K562 (cell line): ENCODE results near the genes CRACD, PAICS and IGFBP7.

DNA sequence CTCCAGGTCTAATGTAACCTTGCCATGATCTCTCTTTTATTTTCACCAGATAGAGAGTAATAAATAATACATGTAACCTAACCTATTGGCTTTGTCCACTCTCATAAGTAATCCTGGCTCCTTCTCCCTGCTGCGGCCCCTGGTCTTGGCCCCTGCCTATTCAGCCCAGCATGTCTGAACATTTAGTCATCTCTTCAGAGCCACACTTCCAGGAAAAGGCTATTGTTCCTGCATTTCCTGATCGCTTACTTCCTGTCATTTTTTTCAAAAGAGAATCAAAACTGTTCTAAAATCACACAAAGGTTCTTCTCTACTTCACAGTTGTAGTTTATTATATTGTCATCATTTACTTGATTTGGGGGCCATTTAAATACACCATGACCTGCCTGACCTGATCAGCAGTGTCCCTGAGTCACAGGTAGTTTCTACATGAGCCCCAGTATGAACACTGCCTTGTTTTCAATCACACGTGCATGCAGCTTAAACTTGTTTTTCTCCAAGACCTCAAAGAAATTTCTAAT, 47.3 kb upstream of the KDR start:
- RAMPAGE, long total RNA: no peak
- RRBS: no CpG with 5 or more reads among the region's 3 CpGs
PRO-cap:
- standard: no peak
- CoPRO, capped RNA only, 2 experiments: no peak in any of the 2 experiments
- CoPRO, capped and uncapped RNA, 2 experiments: no peak in any of the 2 experiments
- CoPRO, uncapped RNA only, 2 experiments: no peak in any of the 2 experiments
CAGE:
- cytosol, long polyA plus RNA: no peak
- long polyA plus RNA: no peak
- nucleolus, long total RNA: no peak
- nucleus, long polyA plus RNA: no peak

DNA sequence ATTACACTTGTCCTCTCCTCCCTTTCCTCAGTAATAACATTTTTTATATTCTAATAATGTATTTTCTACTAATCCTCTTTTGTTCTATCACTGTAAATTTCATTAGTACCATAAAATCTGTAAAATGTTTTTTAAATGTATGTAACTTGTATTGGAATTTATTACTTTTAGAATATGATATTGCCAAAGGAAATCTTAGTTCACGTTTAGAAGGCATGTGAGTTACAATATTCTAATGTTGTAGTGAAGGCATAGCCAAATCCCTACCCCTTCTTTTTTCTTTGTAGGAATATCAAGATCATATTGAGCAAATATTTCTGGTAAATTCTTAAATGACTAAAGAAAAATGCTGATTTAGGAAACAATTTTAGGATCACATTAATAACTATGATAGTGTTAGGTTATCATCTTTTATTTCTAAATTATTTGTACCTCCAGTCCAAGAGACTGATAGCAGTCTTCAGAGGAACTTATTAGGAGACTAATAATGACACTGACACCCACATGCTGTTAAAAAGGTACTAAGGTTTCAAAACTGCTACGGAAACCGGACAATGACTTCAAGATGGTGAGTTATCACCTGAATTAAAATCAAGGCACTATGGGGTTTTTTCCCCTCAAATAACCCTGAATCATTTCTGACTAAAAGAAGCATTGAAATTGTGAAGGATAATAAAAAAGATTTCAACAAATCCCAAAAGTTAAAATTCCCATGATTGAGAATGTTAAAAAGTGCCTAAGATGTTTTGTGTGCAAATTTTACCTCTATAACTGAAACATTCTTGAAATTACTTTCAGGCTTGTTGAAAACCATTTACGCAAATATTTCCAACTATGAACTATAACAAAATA, 38.1 kb downstream of the TMEM165 start:
- RAMPAGE, long total RNA: no peak
- RRBS: no CpG with 5 or more reads among the region's 4 CpGs
PRO-cap:
- standard: no peak
- CoPRO, capped RNA only, 2 experiments: no peak in any of the 2 experiments
- CoPRO, capped and uncapped RNA, 2 experiments: no peak in any of the 2 experiments
- CoPRO, uncapped RNA only, 2 experiments: peak in 1 of 2 experiments; most common plus-strand start position 425 of the sequence (in 1); most common minus-strand start position 126 of the sequence (in 1)
CAGE:
- cytosol, long polyA plus RNA: no peak
- long polyA plus RNA: no peak
- nucleolus, long total RNA: no peak
- nucleus, long polyA plus RNA: no peak

DNA sequence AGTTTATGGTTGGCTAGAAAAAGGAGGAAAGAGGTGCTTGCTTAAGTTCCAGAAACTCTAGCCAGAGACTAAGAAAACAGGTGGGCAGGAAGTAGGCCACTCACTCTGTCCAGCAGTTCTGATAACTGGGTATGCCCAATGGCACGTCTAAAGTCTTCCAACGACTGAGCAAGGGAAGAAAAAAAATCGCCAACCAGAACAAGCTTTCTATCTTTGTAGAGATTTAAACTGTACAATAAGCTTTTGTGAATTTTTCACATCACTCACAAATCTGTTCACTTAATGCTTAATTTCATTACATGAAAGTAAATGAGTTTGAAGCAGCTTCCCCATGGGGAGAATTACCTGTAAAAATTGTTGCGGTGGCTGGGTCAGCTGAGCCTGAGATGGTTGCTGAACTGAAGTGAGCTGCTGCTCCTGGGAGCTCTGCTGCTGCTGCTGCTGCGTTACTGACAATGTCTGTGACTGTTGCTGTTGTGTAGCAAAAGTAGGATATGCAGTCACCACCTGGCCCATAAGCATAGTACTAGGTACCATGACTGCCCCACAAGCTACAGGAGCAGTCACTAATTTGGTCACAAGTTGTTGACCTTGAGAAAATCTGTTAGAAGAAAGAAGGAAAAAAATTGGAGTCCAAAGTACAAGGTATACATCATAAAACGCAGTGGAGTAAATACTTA, 42.3 kb downstream of the TMEM165 start:
- RAMPAGE, long total RNA: no peak
- RRBS: no CpG with 5 or more reads among the region's 6 CpGs
PRO-cap:
- standard: no peak
- CoPRO, capped RNA only, 2 experiments: no peak in any of the 2 experiments
- CoPRO, capped and uncapped RNA, 2 experiments: no peak in any of the 2 experiments
- CoPRO, uncapped RNA only, 2 experiments: no peak in any of the 2 experiments
CAGE:
- cytosol, long polyA plus RNA: no peak
- long polyA plus RNA: no peak
- nucleolus, long total RNA: no peak
- nucleus, long polyA plus RNA: no peak

DNA sequence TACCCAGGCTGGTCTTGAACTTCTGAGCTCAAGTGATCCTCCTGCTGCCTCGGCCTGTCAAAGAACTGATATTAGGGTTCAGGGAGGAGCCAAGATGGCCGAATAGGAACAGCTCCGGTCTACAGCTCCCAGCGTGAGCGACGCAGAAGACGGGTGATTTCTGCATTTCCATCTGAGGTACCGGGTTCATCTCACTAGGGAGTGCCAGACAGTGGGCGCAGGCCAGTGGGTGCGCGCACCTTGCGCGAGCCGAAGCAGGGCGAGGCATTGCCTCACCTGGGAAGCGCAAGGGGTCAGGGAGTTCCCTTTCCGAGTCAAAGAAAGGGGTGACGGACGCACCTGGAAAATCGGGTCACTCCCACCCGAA, 17.0 kb downstream of the NMU start:
- RAMPAGE, long total RNA: no peak
- RRBS: no CpG with 5 or more reads among the region's 21 CpGs
PRO-cap:
- standard: unidirectional peak, minus-strand start at position 63 of the sequence
- CoPRO, capped RNA only, 2 experiments: no peak in any of the 2 experiments
- CoPRO, capped and uncapped RNA, 2 experiments: peak in 1 of 2 experiments; most common minus-strand start position 73 of the sequence (in 1)
- CoPRO, uncapped RNA only, 2 experiments: peak in 1 of 2 experiments; most common minus-strand start position 56 of the sequence (in 1)
CAGE:
- cytosol, long polyA plus RNA: no peak
- long polyA plus RNA: no peak
- nucleolus, long total RNA: no peak
- nucleus, long polyA plus RNA: no peak

GRCh38 chr4:56009379-56009958, 39.4 kb upstream of the CRACD start:
- RAMPAGE, long total RNA: no peak
- RRBS: no CpG with 5 or more reads among the region's 11 CpGs
PRO-cap:
- standard: no peak
- CoPRO, capped RNA only, 2 experiments: no peak in any of the 2 experiments
- CoPRO, capped and uncapped RNA, 2 experiments: no peak in any of the 2 experiments
- CoPRO, uncapped RNA only, 2 experiments: no peak in any of the 2 experiments
CAGE:
- cytosol, long polyA plus RNA: no peak
- long polyA plus RNA: no peak
- nucleolus, long total RNA: no peak
- nucleus, long polyA plus RNA: no peak

GRCh38 chr4:56048763-56048857, 288 bp upstream of the CRACD start:
- RAMPAGE, long total RNA: no peak
- RRBS: no CpG with 5 or more reads among the region's 5 CpGs
PRO-cap:
- standard: no peak
- CoPRO, capped RNA only, 2 experiments: no peak in any of the 2 experiments
- CoPRO, capped and uncapped RNA, 2 experiments: no peak in any of the 2 experiments
- CoPRO, uncapped RNA only, 2 experiments: no peak in any of the 2 experiments
CAGE:
- cytosol, long polyA plus RNA: no peak
- long polyA plus RNA: no peak
- nucleolus, long total RNA: no peak
- nucleus, long polyA plus RNA: no peak

DNA sequence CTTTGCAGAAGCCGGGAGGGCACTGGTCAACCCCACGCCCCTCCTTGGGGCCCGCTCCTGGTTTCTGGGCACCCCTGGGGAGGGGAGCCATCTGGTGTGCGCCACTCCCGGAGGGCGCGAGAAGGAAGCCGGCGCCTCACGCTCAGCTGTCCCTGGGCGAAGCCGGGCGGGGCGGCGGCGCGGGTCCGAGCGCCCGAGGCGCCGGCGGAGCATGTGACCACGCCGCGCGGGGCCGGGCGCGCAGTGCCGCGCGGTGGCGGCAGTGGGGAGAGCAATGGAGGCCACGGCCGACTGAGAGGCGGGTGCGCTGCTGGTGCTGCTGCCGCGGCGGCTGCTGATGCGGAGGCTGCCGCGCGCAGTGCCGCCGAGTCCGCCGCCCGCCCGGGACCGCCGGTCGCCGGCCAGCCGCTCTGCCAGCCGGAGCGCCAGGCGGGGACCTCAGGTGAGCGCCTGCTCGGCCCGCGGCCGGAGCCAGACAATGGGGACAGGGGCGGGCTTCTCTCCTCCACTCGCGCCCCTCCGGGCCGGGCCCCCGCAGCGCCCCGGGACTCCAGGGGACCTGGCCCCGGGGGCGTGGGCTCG, at the start of gene CRACD:
CRACD (plus strand) TSS at position 241 of the 582 bp plus-strand sequence.
- RAMPAGE, long total RNA: no peak
- RRBS: 3% methylated on average over 30 of the region's 75 CpGs
PRO-cap:
- standard: unidirectional peak, plus-strand start at position 274 of the sequence
- CoPRO, capped RNA only, 2 experiments: no peak in any of the 2 experiments
- CoPRO, capped and uncapped RNA, 2 experiments: no peak in any of the 2 experiments
- CoPRO, uncapped RNA only, 2 experiments: no peak in any of the 2 experiments
CAGE:
- cytosol, long polyA plus RNA: no peak
- long polyA plus RNA: no peak
- nucleolus, long total RNA: no peak
- nucleus, long polyA plus RNA: no peak

GRCh38 chr4:56314593-56314949, 72.7 kb downstream of the AASDH start:
- RAMPAGE, long total RNA: no peak
- RRBS: no CpG with 5 or more reads among the region's 22 CpGs
PRO-cap:
- standard: no peak
- CoPRO, capped RNA only, 2 experiments: no peak in any of the 2 experiments
- CoPRO, capped and uncapped RNA, 2 experiments: no peak in any of the 2 experiments
- CoPRO, uncapped RNA only, 2 experiments: no peak in any of the 2 experiments
CAGE:
- cytosol, long polyA plus RNA: no peak
- long polyA plus RNA: no peak
- nucleolus, long total RNA: no peak
- nucleus, long polyA plus RNA: no peak

DNA sequence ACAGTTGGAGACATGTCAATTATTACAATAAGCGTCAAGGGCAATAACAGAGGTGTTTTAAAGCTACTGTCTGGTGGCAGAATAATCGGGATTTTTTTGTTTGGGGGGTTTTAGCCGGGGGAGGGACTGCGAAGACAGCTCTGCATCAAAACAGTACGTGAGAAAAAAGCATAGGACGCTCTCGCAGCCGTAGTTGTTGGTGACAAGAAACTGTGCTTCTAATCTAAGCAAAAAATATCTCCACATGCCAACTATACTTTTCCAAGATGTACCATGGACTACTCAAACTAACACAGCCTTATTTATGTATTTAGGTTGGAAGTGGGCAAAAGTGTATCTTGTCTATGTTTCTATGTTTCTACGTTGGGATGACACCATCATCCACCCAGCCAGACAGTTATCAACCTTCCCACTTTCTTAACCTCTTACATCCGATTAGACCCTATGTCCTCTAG, 824 bp upstream of the AASDH start:
- RAMPAGE, long total RNA: no peak
- RRBS: no CpG with 5 or more reads among the region's 10 CpGs
PRO-cap:
- standard: no peak
- CoPRO, capped RNA only, 2 experiments: no peak in any of the 2 experiments
- CoPRO, capped and uncapped RNA, 2 experiments: no peak in any of the 2 experiments
- CoPRO, uncapped RNA only, 2 experiments: peak in 2 of 2 experiments; most common plus-strand start position 454 of the sequence (in 1); most common minus-strand start position 236 of the sequence (in 2)
CAGE:
- cytosol, long polyA plus RNA: no peak
- long polyA plus RNA: no peak
- nucleolus, long total RNA: no peak
- nucleus, long polyA plus RNA: no peak

GRCh38 chr4:56435892-56436586, at the start of gene PAICS:
PAICS (plus strand) TSS chr4:56436260.
- RAMPAGE, long total RNA: start-site peak on the plus strand at chr4:56436138-56436307, 2,181 and 1,323 reads in 2 replicates
- RRBS: 1% methylated on average over 26 of the region's 69 CpGs
PRO-cap:
- standard: bidirectional peak, plus-strand start at chr4:56436260, minus-strand start at chr4:56435996; bidirectional peak, plus-strand start at chr4:56436458, minus-strand start at chr4:56436409
- CoPRO, capped RNA only, 2 experiments: peak in 2 of 2 experiments; most common plus-strand start chr4:56436138 (in 2); most common minus-strand start chr4:56435996 (in 2)
- CoPRO, capped and uncapped RNA, 2 experiments: no peak in any of the 2 experiments
- CoPRO, uncapped RNA only, 2 experiments: peak in 1 of 2 experiments; most common plus-strand start chr4:56436307 (in 1); most common minus-strand start chr4:56436022 (in 1)
CAGE:
- cytosol, long polyA plus RNA: start-site peak on the plus strand at chr4:56436163-56436303, 6,143 and 5,437 reads in 2 replicates
- long polyA plus RNA: start-site peak on the plus strand at chr4:56436188-56436303, 6,865 and 5,018 reads in 2 replicates
- nucleolus, long total RNA: no peak
- nucleus, long polyA plus RNA: start-site peak on the plus strand at chr4:56436164-56436303, 2,154 and 1,899 reads in 2 replicates

DNA sequence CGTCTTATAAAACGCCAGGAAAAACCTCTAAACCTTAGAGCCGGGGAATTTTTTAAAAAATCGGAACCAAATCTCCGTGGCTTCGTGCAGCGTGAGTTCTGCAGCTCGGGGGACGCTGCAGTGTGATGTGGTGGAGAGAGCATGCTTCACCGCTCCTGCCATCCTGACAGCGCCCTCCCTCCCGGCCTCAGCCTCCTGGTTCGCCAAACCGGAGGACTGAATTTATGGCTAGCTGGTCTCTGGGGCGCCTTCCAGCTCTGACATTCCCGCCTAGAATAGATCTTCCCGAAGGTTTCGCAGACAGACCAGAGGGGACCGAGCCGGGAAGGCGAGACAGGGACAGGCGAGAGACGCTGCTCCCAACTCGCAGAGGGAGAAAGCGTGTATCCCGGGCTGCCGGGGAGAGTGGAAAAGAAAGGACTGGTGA, 25.9 kb downstream of the HOPX start:
- RAMPAGE, long total RNA: no peak
- RRBS: 11% methylated on average over 7 of the region's 27 CpGs
PRO-cap:
- standard: no peak
- CoPRO, capped RNA only, 2 experiments: no peak in any of the 2 experiments
- CoPRO, capped and uncapped RNA, 2 experiments: no peak in any of the 2 experiments
- CoPRO, uncapped RNA only, 2 experiments: no peak in any of the 2 experiments
CAGE:
- cytosol, long polyA plus RNA: no peak
- long polyA plus RNA: no peak
- nucleolus, long total RNA: no peak
- nucleus, long polyA plus RNA: no peak

GRCh38 chr4:56656668-56657472, 24.2 kb downstream of the HOPX start:
- RAMPAGE, long total RNA: no peak
- RRBS: no CpG with 5 or more reads among the region's 11 CpGs
PRO-cap:
- standard: no peak
- CoPRO, capped RNA only, 2 experiments: no peak in any of the 2 experiments
- CoPRO, capped and uncapped RNA, 2 experiments: no peak in any of the 2 experiments
- CoPRO, uncapped RNA only, 2 experiments: no peak in any of the 2 experiments
CAGE:
- cytosol, long polyA plus RNA: no peak
- long polyA plus RNA: no peak
- nucleolus, long total RNA: no peak
- nucleus, long polyA plus RNA: no peak

DNA sequence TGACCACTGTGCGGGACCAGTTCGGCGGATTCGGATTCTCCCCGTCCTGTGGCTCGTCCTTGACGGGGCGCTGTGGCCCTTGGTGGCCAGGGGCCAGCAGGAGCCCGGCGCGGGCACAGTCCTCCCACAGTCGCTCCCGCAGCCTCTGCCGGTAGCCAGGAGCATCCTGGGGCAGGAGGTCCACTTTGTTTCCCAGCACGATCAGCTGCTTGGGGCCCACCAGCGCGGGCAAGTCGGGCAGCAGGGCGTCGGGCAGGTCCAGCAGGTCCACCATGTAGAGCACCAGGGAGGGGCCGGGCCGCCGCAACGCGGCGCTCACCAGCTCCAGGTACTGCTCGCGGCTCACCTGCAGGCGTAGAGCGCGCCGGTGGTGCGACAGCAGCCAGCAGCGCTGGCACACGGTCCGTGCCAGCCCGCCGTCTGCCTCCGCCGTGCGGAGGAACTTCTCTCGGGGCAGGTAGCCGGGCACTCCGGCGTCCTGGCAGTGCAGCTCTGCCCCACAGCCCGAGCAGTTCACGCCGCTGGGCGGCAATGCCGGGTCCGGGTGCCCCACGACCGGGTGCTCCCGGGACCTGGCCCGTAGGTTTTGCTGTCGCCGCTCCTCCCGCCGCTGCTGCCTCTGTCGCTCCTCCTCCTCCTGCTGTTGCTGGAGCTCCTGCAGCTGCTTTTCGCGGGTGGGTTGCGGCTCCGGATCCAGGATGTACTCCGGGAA, 595 bp downstream of the NOA1 start:
- RAMPAGE, long total RNA: no peak
- RRBS: 2% methylated on average over 29 of the region's 65 CpGs
PRO-cap:
- standard: unidirectional peak, plus-strand start at position 531 of the sequence
- CoPRO, capped RNA only, 2 experiments: no peak in any of the 2 experiments
- CoPRO, capped and uncapped RNA, 2 experiments: no peak in any of the 2 experiments
- CoPRO, uncapped RNA only, 2 experiments: no peak in any of the 2 experiments
CAGE:
- cytosol, long polyA plus RNA: no peak
- long polyA plus RNA: no peak
- nucleolus, long total RNA: no peak
- nucleus, long polyA plus RNA: no peak

DNA sequence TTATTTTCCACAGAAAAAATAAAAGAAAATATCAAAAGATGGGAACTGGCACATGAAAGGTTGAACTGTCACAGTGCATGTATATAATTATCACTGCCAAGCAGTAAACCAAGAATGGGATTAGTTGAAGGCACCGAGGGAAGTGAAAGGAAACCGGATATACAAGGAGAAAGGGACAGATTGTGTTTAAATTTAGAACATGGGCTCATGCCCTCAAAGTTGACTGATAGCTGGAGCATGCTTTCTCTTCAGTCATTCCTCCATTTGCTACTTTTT, 41.6 kb downstream of the IGFBP7 start:
- RAMPAGE, long total RNA: no peak
- RRBS: no CpG with 5 or more reads among the region's 2 CpGs
PRO-cap:
- standard: no peak
- CoPRO, capped RNA only, 2 experiments: no peak in any of the 2 experiments
- CoPRO, capped and uncapped RNA, 2 experiments: no peak in any of the 2 experiments
- CoPRO, uncapped RNA only, 2 experiments: no peak in any of the 2 experiments
CAGE:
- cytosol, long polyA plus RNA: no peak
- long polyA plus RNA: no peak
- nucleolus, long total RNA: no peak
- nucleus, long polyA plus RNA: no peak

DNA sequence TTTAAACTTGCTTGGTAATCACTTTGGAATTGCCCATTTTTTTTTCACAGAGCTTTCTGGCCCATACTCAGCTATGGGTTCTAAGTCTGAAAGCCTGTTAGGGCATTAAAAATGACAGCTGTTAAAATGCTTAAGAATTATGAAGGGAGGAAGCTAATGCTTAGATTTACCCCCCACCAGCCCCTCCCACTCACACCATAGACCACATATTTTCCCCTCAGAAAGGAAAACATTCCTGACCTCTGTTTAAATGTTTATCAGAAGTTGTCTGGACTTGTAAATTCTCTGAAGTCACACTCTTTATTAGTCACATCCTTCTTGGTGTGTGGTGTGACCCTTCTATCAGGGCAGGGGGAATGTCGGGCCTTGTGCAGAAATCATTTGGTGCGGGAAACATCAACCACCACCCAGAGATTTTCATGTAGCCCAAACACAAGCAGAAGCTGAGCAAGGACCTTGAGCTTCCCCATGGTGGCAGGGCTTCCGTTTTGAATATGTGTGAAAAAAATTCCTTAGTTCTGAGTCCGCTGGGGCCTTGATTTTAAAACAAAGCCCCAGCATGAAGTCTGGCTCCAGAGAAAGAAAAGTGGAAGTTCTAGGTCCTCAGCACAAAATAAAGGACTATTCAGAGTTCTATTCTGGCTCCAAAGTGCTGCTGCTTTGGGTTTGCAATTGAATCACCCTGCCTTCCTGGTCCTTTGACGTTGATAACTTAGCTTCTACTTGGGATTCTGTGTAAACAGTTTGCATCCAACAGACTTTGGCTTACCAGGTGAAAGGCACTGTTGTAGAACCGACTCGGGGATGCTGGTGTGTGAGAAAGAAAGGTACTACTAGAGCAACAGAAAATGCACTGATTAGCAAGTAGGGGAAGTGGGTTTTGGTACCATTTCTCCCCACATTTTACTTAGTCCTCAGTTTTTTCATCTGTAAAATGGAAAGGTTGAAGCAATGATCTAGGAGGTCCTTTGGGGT, 28.7 kb downstream of the IGFBP7 start:
- RAMPAGE, long total RNA: no peak
- RRBS: no CpG with 5 or more reads among the region's 7 CpGs
PRO-cap:
- standard: no peak
- CoPRO, capped RNA only, 2 experiments: no peak in any of the 2 experiments
- CoPRO, capped and uncapped RNA, 2 experiments: no peak in any of the 2 experiments
- CoPRO, uncapped RNA only, 2 experiments: no peak in any of the 2 experiments
CAGE:
- cytosol, long polyA plus RNA: no peak
- long polyA plus RNA: no peak
- nucleolus, long total RNA: no peak
- nucleus, long polyA plus RNA: no peak

GRCh38 chr4:57109889-57110856, at the start of gene IGFBP7:
IGFBP7 (minus strand) TSS chr4:57110385.
- RAMPAGE, long total RNA: no peak
- RRBS: 11% methylated on average over 21 of the region's 109 CpGs
PRO-cap:
- standard: unidirectional peak, minus-strand start at chr4:57110385
- CoPRO, capped RNA only, 2 experiments: no peak in any of the 2 experiments
- CoPRO, capped and uncapped RNA, 2 experiments: no peak in any of the 2 experiments
- CoPRO, uncapped RNA only, 2 experiments: no peak in any of the 2 experiments
CAGE:
- cytosol, long polyA plus RNA: no peak
- long polyA plus RNA: no peak
- nucleolus, long total RNA: no peak
- nucleus, long polyA plus RNA: no peak

DNA sequence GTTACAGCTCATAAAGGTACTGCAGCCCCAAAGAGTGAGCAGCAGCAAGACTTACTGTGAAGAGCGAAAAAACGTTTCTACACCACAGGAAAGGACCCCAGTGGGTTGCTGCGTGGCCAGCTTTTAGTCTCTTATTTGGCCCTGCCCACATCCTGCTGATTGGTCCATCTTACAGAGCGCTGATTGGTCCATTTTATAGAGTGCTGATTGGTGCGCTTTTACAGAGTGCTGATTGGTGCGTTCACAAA, 1014.7 kb upstream of the IGFBP7 start:
- RAMPAGE, long total RNA: no peak
- RRBS: no CpG with 5 or more reads among the region's 6 CpGs
PRO-cap:
- standard: no peak
- CoPRO, capped RNA only, 2 experiments: no peak in any of the 2 experiments
- CoPRO, capped and uncapped RNA, 2 experiments: no peak in any of the 2 experiments
- CoPRO, uncapped RNA only, 2 experiments: no peak in any of the 2 experiments
CAGE:
- cytosol, long polyA plus RNA: no peak
- long polyA plus RNA: no peak
- nucleolus, long total RNA: no peak
- nucleus, long polyA plus RNA: no peak

DNA sequence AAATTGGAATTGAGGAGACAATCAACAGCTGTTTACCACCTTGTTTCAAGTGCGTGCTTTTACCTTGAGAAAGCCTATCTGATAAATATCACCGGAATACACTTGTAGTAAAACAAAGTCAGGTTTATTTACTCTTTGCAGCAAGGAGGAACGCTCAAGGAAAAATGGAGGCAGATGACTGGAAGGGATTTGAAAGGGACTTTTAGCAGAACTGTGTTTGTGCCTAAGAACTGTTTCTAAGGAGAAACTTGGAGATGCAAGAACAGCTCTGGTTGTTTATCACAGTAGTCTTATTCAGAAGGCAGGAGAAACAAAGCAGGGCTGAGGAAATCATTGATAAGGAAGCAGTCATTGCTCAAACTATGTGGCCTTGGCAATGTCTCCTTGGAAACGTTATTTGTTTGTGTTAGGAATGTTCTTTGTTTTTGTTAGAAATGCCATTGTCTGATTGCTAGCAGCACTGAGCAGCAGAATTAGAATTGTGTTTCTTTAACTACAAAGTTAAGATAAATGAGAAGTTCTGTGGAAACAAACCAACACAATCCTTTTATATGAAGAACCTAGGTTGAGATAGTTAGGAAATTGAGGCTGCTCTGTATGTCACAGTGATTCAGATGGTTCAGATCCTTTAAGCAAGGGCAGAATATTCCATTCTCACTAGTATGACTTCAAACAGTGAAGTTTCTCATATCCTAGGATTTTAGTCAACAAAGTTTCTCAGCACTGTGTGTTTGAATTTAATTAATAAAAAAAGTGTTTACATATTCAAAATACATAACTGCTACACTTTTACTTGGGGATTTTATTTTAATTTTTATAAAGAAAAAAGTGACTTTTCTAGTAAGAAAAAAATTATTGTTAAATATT, 1191.3 kb upstream of the IGFBP7 start:
- RAMPAGE, long total RNA: no peak
- RRBS: no CpG with 5 or more reads among the region's 4 CpGs
PRO-cap:
- standard: no peak
- CoPRO, capped RNA only, 2 experiments: no peak in any of the 2 experiments
- CoPRO, capped and uncapped RNA, 2 experiments: no peak in any of the 2 experiments
- CoPRO, uncapped RNA only, 2 experiments: no peak in any of the 2 experiments
CAGE:
- cytosol, long polyA plus RNA: no peak
- long polyA plus RNA: no peak
- nucleolus, long total RNA: no peak
- nucleus, long polyA plus RNA: no peak